Cardiac atrium fibroblast (primary cell): ENCODE measurements around the gene MTG2.

GRCh38 chr20:59994449-59995295 lies 36.4 kb downstream of the CDH26 start:
- RAMPAGE, long total RNA: no peak

GRCh38 chr20:60033927-60035121 lies 76.1 kb downstream of the CDH26 start:
- RAMPAGE, long total RNA: no peak

DNA sequence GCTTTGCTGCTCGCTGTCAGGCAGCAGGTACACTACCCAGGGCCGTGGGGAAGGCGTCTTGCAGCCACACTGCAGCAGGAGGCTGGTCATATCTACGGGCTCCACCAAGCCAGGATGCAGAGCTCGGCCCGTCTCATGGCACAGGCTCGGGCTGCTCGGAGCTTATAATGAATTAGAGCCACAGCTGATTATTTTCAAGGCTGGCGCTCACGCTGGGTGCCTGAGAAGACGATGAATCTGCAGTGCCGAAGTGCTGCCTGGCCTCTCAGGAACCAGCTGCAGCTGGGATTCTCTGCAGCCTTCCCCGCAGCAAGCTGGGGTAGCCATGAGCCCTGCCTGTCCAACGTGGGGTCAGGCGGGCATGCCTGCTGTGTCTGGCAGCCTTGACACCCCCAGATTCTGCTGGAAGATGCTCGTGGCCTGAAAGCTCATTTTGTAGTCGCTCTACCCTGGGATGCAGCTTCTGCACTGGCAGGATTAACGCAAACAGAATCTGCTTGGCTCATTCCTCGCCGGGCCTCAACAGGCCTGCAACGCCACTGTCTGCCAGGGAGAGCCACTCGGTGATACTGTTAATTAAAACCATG lies 104.2 kb downstream of the CDH26 start:
- RAMPAGE, long total RNA: no peak

GRCh38 chr20:60455288-60455767 lies 497.1 kb downstream of the CDH26 start:
- RAMPAGE, long total RNA: no peak

- RAMPAGE, long total RNA: no peak
Observed at GRCh38 chr20:60750212-60750765, 501.8 kb upstream of the CDH4 start.

GRCh38 chr20:61252624-61253612 lies 857 bp downstream of the CDH4 start:
- RAMPAGE, long total RNA: no peak

DNA sequence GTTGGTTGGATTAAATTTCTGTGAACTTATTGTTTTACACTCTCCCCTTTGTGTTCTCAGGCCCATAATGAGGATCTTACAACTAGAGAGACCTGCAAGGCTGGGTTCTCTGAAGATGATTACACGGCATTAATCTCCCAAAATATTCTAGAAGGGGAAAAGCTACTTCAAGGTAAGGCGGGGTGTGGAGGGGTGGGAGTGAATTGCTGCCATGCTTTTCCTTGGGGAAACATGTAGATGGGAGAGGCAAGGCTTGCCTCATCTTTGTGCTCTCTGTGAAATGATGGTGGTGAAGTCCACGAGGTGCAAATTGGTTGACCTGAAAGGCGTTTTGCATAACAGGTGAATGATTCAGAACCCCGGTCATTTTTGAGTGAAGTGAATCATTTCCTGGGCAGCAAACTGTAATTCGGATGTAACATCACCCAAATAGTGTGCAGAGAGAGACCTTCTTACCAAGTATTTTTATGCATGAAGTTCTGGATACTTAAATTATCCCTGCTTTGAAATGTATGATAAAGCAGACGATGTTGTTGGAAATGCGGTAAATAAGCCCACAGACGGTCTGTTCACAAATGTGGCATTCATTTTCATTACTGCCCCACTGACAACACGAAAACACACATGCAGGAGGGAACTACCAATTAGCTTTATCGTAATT lies 2.8 kb downstream of the CDH4 start:
- RAMPAGE, long total RNA: no peak

- RAMPAGE, long total RNA: no peak
Observed at GRCh38 chr20:61678624-61678859, 387.1 kb downstream of the TAF4 start.

GRCh38 chr20:62065995-62066846 lies 540 bp upstream of the TAF4 start:
- RAMPAGE, long total RNA: no peak

- RAMPAGE, long total RNA: no peak
Observed at GRCh38 chr20:62119535-62120275, 2.6 kb upstream of the LSM14B start.

- RAMPAGE, long total RNA: no peak
Observed at GRCh38 chr20:62137141-62137945, 5.9 kb downstream of the PSMA7 start.

GRCh38 chr20:62165849-62166550 lies 16.8 kb upstream of the MTG2 start:
- RAMPAGE, long total RNA: no peak

DNA sequence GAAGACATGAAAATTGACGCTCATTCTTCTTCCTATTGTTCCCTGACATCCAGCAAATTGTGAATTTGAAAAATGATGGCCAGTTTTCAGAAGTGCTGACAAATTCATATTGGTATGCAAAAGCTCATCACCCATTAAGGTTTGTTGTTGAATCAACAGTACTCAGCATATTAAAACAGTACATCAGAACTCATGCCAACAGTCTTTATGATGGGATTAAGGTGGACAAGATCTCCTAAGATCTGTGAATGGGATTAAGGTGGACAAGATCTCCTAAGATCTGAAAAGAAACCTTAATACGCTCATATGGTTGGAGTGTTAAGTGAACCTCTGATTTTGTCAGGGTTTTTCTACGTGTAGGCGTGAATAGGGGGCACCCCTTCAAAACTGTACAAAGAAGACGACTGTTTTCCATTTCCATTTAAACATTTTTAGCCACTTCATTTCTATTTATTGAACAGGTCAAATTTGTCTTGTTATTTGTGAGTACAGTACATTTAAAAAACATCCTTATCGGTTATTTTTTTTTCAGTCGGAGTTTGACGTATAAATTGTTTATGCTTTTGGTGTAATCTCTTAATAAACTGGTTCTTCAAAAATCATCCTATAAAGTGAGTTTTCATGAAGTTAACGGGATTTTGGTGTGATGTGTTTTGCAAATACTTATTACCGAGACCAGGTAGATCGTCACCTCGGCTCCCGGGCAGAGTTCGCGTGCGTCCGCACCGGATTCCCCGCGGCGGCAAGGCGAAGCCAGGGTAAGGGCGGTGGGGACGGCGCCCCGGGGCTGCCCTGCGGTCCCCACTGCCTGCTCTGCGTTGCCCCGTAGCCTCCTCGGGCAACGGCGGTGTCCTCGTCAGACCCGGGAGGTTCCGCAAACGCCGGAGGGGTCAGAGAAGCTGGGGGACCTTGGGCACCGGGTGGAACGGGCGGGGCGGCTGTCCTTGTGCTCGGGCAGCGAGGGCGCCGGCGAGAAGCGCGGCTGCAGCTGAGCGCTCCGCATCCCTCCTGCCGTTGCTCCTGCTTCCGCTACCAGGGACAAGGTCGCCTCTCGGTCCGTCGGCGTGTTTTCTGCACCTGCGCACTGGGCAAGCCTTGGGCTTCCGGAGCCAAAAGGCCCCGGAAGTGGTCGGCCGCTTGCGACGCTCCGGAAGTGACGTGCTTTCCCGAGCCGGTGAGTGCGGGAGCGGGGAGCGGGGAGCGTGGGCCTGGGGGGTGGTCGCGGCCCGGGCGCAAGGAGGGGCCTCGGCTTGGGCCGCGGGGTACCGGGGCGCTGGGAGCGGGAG lies at the start of gene MTG2:
Gene MTG2 (plus strand): TSS at position 1,145 of the 1,286 bp plus-strand sequence.
- RAMPAGE, long total RNA: no peak

DNA sequence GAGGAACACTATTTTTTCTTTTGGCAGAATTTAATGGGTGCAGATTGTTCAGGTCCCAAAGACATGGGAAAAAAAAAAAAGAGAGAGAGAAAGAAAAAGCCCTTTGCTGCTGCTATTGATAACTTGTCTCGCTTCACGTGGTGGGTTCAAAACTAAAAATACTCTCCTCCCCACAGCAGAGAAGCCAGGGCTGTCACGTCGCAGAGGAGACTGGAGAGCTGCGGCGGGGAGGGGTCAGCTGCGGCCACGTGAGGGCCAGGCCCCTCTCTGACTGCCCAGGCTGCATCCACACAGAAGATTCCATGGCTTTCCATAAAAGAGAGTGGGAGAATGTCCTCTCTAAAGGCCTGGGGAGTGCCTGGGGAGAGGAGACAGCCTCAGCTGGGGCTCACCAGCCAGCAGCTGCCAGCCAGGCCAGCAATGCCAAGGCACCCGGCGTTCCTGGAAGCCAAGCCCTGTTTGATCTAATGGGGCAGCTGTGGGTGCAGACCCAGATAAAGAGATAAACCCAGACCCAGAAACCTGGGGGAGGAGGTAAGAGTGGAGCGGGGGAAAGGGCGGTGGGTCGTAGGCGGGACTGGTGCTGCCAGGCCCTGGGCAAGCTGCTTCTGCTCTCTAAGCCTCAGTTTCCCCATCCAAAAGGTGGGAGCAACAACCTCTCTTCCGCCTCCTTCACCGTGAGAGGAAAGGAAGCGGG lies 3.3 kb upstream of the OSBPL2 start:
- RAMPAGE, long total RNA: no peak

GRCh38 chr20:62301721-62302880 lies 696 bp upstream of the ADRM1 start:
- RAMPAGE, long total RNA: no peak

GRCh38 chr20:62364847-62365588 lies 2.1 kb downstream of the LAMA5 start:
- RAMPAGE, long total RNA: no peak

GRCh38 chr20:62382328-62382966 lies 4.5 kb upstream of the RPS21 start:
- RAMPAGE, long total RNA: no peak

- RAMPAGE, long total RNA: no peak
Observed at GRCh38 chr20:62389885-62390415, 3.0 kb downstream of the RPS21 start.

GRCh38 chr20:62398817-62399250 lies 8.3 kb downstream of the CABLES2 start:
- RAMPAGE, long total RNA: no peak

GRCh38 chr20:62409507-62410857 lies 2.9 kb upstream of the CABLES2 start:
- RAMPAGE, long total RNA: no peak